ENCODE measurements around the genes TGM3 and DNAAF9.

- RRBS, result no CpG with 5 or more reads among the region's 7 CpGs
CAGE:
- cytosol, long polyA plus RNA, result no peak
- long polyA plus RNA, result no peak
- nucleus, long polyA plus RNA, result no peak
Observed at GRCh38 chr20:2295719-2296132, at the start of gene TGM3. Gene TGM3, plus strand, starts transcription at chr20:2296001.

GRCh38 chr20:2302118-2302436 is 6.3 kb downstream of the TGM3 start:
- RRBS, result no CpG with 5 or more reads among the region's 3 CpGs
CAGE:
- cytosol, long polyA plus RNA, result no peak
- long polyA plus RNA, result no peak
- nucleus, long polyA plus RNA, result no peak

- RRBS, result no CpG with 5 or more reads among the region's 8 CpGs
CAGE:
- cytosol, long polyA plus RNA, result no peak
- long polyA plus RNA, result no peak
- nucleus, long polyA plus RNA, result no peak
Observed at GRCh38 chr20:2462469-2463303, 7.9 kb downstream of the SNRPB start.

DNA sequence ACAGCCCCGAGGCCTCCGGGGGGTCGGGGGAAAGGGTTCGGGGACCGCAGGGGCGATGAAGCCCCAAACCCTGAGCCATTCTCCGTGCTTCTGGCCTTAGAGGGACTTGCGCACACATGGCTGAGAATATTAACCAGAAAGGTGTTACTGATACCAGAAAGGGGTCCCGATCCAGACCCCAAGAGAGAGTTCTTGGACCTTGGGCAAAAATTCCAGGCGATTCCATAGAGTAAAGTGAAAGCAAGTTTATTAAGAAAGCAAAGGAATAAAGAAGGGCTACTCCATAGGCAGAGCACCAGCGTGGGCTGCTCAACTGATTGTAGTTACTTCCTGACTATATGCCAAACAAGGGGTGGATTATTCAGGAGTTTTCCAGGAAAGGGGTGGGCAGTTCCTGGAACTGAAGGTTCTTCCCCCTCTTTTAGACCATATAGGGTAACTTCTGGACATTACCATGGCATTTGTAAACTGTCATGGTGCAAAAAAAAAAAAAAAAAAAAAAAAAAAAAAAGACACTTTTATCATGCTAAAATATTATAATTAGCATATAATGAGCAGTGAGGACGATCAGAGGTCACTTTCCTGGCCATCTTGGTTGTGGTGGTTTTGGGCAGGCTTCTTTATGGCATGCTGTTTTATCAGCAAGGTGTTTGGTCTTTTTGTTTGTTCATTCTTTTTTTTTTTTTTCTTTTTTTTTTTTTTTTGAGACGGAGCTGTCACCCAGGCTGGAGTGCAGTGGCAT is 10.8 kb upstream of the TMC2 start:
- RRBS, result 20% methylated on average over 1 of the region's 13 CpGs
CAGE:
- cytosol, long polyA plus RNA, result no peak
- long polyA plus RNA, result no peak
- nucleus, long polyA plus RNA, result no peak

- RRBS, result no CpG with 5 or more reads among the region's 20 CpGs
CAGE:
- cytosol, long polyA plus RNA, result no peak
- long polyA plus RNA, result no peak
- nucleus, long polyA plus RNA, result no peak
Observed at GRCh38 chr20:2654632-2655774, 2.6 kb downstream of the NOP56 start.

DNA sequence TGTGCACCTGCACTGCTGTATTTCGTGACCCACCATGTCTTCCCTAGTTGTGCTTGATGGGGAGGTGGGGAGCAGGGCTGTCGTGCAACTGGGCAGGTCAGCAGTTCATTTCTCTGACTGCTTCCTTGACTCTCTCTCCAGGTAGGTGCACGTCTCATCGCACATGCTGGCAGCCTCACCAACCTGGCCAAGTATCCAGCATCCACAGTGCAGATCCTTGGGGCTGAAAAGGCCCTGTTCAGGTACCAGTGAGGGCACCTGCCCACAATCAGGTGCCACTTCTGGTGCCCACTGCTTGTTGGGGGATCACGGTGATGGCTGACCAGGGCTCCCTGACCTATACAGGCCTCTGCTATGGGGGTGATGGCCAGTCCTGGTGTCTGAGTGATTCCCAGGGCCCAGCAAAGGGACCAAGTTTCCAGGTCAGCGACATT is 3.4 kb downstream of the NOP56 start:
- RRBS, result no CpG with 5 or more reads among the region's 6 CpGs
CAGE:
- cytosol, long polyA plus RNA, result no peak
- long polyA plus RNA, result start-site peak on the plus strand centred at position 223 of the sequence, 12 bp wide, 50 and 71 reads in 2 replicates; start-site peak on the plus strand centred at position 359 of the sequence, 105 bp wide, 765 and 692 reads in 2 replicates
- nucleus, long polyA plus RNA, result start-site peak on the plus strand centred at position 356 of the sequence, 106 bp wide, 3,480 reads

DNA sequence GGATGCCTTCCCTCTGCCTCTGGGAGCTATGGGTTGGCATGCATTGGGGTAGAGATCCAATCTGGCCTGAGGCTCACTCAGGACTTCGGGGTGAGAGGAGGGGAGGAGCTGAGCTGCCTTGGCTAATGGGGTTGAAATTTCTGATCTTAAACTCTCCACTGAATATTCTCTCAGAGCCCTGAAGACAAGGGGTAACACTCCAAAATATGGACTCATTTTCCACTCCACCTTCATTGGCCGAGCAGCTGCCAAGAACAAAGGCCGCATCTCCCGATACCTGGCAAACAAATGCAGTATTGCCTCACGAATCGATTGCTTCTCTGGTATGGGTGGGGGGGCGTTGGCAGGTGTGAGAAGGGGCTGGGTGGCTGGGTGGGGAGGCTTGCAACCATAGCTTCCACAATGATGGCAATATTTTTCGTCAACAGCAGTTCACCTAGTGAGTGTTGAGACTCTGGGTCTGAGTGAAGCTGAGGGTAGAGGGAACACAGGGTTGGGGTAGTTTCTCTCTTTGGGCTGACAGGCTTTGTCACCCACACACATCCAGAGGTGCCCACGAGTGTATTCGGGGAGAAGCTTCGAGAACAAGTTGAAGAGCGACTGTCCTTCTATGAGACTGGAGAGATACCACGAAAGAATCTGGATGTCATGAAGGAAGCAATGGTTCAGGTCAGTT is 3.9 kb downstream of the NOP56 start:
- RRBS, result no CpG with 5 or more reads among the region's 13 CpGs
CAGE:
- cytosol, long polyA plus RNA, result start-site peak on the plus strand centred at position 220 of the sequence, 869 bp wide, 919 reads
- long polyA plus RNA, result no peak
- nucleus, long polyA plus RNA, result start-site peak on the plus strand centred at position 88 of the sequence, 84 bp wide, 255 reads; start-site peak on the plus strand centred at position 217 of the sequence, 63 bp wide, 259 reads

DNA sequence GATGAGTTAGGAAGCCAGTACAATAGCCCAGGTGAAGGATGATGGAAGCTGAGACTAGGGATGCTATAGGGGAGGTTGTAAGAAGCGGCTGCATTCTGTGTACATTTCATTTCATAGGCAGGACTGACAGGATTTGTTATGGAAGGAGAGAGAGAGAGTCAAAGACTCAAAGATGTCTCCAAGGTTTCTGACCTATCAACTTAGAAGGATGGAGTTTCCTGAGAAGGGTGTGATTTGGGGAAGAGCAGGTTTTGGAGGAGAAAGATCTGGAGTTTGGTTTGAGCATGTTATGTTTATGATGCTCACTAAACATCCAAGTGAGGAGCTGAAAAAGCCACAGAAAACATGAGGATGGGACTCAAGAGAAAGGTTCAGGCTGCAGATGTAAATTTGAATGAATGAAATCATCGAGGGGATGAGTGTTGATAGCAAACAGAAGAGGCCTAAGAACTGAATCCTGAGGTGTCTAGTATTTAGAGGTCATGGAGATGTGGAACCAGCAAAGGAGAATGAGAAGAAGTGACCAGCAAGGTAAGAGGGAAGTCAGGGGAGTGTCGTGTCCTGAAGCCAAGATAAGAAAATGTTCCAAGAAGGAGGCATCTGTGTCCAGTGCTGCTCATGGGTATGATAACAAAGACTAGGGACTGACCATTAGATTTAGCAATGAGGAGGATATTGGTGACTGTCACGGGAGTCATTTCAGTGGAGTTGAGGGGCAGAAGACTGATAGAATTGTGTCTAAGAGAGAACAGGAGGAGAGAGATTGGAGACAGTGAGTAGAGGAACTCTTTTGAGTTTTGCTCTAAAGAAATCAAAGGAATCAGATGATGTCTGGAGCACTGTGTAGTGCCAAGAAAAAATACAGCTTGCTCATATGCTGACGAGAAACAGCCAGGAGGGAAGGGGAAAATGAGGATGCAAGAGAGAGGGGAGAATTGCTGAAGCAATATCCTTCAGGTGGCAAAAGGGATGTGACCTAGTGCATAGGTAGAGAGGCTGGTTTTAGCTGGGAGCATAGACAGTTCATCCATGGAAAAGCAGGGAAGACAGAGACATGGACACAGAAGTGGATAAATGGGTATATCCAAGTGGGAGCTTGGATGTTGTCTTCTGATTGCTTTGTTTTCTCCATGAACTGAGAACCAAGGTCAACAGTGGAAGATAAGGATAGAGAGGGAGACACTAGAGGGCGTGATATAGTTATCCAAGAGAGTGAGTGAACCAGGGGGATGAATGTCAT is 20.1 kb downstream of the EBF4 start:
- RRBS, result no CpG with 5 or more reads among the region's 6 CpGs
CAGE:
- cytosol, long polyA plus RNA, result no peak
- long polyA plus RNA, result no peak
- nucleus, long polyA plus RNA, result no peak

- RRBS, result no CpG with 5 or more reads among the region's 10 CpGs
CAGE:
- cytosol, long polyA plus RNA, result no peak
- long polyA plus RNA, result no peak
- nucleus, long polyA plus RNA, result no peak
Observed at GRCh38 chr20:2771716-2772048, 28.7 kb downstream of the CPXM1 start.

DNA sequence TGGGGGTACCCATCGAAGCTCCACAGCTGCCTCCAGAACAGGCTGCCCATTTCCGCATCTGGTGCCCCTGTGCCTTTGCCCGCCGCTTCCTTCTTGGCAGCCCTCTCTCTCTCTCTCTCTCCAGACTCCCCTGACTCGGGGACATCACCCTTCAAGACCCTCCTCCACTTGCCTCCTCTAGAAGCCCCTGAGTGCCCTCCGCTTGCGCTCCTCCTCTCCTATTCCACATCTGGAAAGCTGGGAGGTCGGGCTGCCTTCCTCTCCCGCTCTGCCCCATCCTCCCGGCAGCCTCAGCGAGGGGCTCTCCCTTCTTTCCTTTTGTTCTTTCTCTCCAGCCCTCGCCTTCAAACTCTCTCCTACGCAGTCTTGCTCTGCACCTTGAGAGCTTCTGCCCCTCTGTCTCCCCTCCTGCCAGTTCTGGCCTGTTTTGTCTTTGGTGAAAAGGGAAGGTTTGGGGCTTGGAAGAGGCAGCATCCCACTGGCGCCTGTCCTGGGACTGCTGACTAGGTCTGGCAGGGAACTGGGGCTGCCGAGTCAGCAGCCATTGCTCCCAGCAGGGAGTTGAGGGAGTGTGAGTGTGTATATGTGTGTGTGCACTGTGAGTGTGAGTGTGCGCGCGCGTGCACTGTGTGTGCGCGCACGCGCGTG is 799 bp downstream of the CPXM1 start:
- RRBS, result no CpG with 5 or more reads among the region's 24 CpGs
CAGE:
- cytosol, long polyA plus RNA, result no peak
- long polyA plus RNA, result no peak
- nucleus, long polyA plus RNA, result start-site peak on the minus strand centred at position 306 of the sequence, 181 bp wide, 19 reads

GRCh38 chr20:2840905-2841692 is 554 bp downstream of the VPS16 start:
- RRBS, result 1% methylated on average over 17 of the region's 41 CpGs
CAGE:
- cytosol, long polyA plus RNA, result no peak
- long polyA plus RNA, result no peak
- nucleus, long polyA plus RNA, result no peak

DNA sequence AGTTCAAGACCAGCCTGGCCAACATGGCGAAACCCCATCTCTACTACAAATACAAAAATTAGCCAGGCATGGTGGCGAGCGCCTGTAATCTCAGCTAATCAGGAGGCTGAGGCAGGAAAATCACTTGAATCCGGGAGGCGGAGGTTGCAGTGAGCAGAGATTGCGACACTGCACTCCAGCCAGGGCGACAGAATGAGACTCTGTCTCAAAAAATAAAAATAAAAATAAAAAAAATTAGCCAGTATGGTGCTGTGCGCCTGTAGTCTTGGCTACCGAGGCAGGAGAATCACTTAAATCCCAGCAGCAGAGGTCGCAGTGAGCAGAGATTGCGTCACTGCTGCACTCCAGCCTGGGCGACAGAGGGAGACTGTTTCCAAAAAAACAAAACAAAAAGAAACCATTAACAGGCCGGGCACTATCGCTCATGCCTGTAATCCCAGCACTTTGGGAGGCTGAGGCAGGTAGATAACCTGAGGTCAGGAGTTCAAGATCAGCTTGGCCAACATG is 33.3 kb upstream of the AVP start:
- RRBS, result no CpG with 5 or more reads among the region's 14 CpGs
CAGE:
- cytosol, long polyA plus RNA, result no peak
- long polyA plus RNA, result no peak
- nucleus, long polyA plus RNA, result no peak

DNA sequence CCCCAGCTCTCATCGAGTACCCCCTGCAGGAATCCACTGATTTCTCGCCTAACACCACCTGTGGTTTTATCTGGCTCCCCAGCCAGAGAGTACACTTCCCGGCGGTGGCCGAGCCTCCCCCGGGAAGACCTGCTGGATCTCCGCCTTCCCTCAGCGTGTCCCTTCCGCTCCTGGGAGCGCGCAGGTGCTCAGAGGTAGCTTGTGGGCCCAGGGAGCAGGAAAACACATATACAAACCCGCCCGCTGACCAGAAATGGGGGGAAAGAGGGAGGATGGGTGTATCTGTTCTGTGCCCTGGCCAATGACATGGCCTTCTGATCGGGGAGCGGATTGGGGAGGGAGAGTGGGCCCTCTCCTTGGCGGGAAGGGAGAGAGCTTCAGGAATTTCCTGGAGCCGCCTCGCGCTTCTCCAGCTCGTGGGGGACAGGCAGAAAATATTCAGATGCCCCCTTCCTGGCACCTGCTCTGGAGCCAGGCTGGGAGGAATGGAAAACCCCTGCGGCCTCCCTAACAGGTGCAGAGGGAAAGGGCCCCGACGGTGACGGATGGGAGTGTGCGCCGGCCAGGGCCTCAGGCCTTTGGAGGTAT is 692 bp downstream of the DDRGK1 start:
- RRBS, result no CpG with 5 or more reads among the region's 26 CpGs
CAGE:
- cytosol, long polyA plus RNA, result no peak
- long polyA plus RNA, result no peak
- nucleus, long polyA plus RNA, result no peak

DNA sequence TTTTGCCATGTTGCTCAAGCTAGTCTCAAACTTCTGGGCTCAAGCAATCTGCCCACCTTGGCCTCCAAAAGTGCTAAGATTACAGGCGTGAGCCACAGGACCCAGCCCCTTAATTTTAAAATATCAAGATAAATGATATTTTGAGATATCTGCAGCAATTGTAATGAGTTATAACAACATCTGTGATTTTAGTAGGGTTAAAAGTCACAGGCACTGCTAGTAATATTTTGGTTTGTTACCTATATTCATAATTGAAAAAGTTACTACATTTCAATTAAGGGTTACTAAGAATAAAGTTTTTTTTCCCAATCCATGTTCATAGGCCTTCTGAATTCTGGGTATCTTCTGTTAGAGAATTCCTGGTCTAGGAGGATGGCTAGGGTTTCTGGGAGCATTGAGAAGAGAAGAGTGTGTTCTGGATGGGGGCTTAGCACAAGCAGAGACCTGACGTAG is 3.2 kb downstream of the ITPA start:
- RRBS, result no CpG with 5 or more reads among the region's 2 CpGs
CAGE:
- cytosol, long polyA plus RNA, result no peak
- long polyA plus RNA, result no peak
- nucleus, long polyA plus RNA, result no peak

GRCh38 chr20:3360628-3361032 is 46.8 kb downstream of the DNAAF9 start:
- RRBS, result no CpG with 5 or more reads among the region's 5 CpGs
CAGE:
- cytosol, long polyA plus RNA, result no peak
- long polyA plus RNA, result no peak
- nucleus, long polyA plus RNA, result no peak

- RRBS, result under 1% methylated on average over 51 of the region's 118 CpGs
CAGE:
- cytosol, long polyA plus RNA, result start-site peak on the minus strand at chr20:3407574-3407633, 44 reads
- long polyA plus RNA, result start-site peak on the minus strand at chr20:3407571-3407633, 36 and 39 reads in 2 replicates
- nucleus, long polyA plus RNA, result start-site peak on the minus strand at chr20:3407592-3407617, 34 reads
Observed at GRCh38 chr20:3407279-3408378, at the start of gene DNAAF9. Gene DNAAF9, minus strand, starts transcription at chr20:3407669.

DNA sequence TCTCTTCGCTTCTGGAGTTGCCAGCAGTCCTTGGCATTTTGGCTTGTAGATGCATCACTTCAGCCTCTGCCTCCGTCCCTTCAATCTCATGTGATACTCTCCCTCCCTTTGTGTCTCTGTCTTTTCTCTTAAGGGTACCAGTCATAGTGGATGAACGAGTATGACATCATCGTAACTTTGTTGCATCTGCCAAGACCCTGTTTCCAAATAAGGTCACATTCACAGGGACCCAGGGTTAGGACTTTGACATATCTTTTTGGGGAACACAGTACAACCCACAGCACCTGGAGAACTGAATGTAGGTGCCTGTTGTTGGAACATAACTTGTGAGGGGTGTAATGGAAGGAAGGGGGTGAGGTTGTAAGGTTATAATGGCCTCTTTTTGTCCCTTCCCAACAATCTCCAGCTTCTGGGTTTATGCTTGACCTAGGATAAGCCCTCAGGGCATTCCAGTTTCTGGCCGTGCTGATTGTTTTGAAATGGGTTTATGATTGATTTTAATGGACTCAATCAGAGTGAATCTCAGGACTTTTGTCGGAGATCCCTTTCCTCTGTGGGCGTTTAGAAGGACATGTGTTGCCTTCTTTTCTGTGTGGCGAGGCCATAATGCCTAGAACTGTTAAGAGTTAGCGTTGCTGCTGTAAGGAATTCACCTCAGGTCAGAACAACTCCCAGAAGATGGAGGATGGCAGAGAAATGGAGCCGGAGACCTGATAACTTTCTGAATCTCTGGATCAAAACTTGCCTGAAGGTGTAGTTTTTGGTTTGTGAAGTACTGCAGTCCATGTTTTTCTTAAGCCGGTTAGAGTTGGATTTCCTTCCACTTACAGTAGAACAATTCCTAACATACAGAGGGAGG is 9.2 kb downstream of the ATRN start:
- RRBS, result 95% methylated on average over 2 of the region's 11 CpGs
CAGE:
- cytosol, long polyA plus RNA, result no peak
- long polyA plus RNA, result no peak
- nucleus, long polyA plus RNA, result no peak

DNA sequence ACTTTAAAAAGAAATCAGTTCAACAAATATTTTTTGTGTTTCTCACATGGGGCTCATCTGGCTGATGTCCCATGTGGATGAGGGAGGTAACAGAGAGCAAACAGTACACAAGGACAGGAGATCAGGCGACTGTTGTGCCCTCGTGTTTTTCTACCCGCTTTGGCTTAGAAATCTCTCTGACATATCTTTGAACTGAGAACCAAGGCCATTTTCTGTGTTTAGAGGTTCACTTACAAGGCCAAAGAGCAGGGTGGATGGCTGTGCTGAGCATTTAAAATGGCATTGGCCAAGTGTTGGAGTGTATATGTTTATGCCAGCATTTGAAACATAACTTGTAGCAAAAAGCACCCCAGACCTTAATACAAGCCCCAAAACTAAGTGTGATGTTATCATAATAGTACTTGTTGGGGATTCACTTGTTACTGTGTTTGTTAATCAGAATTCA is 71.0 kb downstream of the ATRN start:
- RRBS, result no CpG with 5 or more reads among the region's 3 CpGs
CAGE:
- cytosol, long polyA plus RNA, result no peak
- long polyA plus RNA, result no peak
- nucleus, long polyA plus RNA, result no peak

- RRBS, result no CpG with 5 or more reads among the region's 1 CpG
CAGE:
- cytosol, long polyA plus RNA, result no peak
- long polyA plus RNA, result no peak
- nucleus, long polyA plus RNA, result no peak
Observed at GRCh38 chr20:3545468-3545836, 74.6 kb downstream of the ATRN start.

GRCh38 chr20:3679120-3679407 is 2.7 kb downstream of the ADAM33 start:
- RRBS, result no CpG with 5 or more reads among the region's 2 CpGs
CAGE:
- cytosol, long polyA plus RNA, result no peak
- long polyA plus RNA, result no peak
- nucleus, long polyA plus RNA, result no peak

Measured in H1 (cell line).